ENCODE measurements around a stretch of chr4.

GRCh38 chr4:138954114-138954552 is 61.4 kb upstream of the NOCT start:
- RRBS: no CpG with 5 or more reads among the region's 2 CpGs

GRCh38 chr4:139047490-139048554 is 32.2 kb downstream of the NOCT start:
- RRBS: no CpG with 5 or more reads among the region's 9 CpGs

DNA sequence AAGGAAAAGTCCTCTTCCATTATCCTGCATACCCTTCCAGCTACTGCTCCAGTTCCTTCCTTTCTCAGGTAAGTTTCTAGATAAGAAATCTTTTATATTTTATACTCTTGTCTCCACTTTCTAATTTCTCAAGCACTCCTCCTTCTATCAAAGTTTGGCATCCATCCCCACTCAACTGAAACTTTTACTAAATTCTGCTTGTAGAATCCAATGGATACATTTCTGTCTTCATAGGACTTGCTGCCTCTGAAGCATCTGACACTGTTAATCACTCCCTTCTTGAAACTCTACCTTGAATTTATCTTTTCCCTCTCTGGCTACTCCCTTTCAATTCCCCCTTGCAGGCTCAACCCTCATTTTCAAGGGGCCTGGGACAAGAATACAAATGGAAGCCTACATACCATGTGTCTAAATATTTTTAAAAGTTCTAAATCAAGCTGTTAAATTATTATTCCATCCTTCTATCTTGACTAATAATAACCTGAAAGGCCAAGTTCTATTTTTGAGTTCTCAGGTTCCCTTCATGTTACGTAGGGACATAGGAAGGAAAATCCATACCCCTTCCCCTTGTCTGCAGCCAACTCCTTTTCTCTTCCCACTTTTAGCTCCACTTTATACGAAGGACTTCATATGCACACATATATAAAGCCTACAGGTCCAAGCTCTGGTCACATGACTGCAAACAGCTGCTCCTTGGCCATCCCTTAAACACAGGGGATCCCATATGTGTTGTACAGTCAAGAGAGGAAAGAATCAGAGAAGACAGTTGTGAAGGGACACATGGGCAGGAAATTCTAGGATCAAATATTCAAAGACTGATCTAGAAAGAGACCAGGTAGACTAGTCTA is 36.0 kb downstream of the ELF2 start:
- RRBS: no CpG with 5 or more reads among the region's 2 CpGs

DNA sequence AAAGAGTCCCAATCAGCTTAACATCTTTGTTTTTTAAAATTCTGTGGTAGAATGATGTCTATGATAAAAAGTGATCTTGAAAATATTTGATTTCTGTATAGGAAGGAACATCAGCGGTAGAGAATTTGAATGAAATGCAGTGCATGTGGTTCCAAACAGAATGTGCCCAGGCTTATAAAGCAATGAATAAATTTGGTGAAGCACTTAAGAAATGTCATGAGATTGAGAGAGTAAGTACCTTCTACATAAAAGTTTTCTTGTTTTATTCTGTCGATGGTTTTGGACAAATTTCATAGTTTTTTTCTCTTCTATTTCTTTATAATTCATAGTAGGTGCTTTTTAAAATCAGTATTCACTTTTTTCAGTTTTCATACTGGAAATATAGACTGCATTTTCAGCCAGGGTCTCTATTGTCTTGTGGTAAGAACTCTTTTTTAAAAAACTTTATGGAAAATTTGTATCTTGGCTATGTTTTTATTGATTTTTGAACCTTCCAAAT is 58.2 kb upstream of the NDUFC1 start:
- RRBS: no CpG with 5 or more reads among the region's 2 CpGs

- RRBS: no CpG with 5 or more reads among the region's 4 CpGs
These were observed 1.2 kb upstream of the RAB33B start for GRCh38 chr4:139452721-139453042.

GRCh38 chr4:139463537-139464222 is 9.8 kb downstream of the RAB33B start:
- RRBS: no CpG with 5 or more reads among the region's 6 CpGs

- RRBS: no CpG with 5 or more reads among the region's 5 CpGs
These were observed 37.1 kb upstream of the SETD7 start for GRCh38 chr4:139592938-139593725.

- RRBS: no CpG with 5 or more reads among the region's 9 CpGs
These were observed 80.8 kb downstream of the MGST2 start for GRCh38 chr4:139746367-139746917.

DNA sequence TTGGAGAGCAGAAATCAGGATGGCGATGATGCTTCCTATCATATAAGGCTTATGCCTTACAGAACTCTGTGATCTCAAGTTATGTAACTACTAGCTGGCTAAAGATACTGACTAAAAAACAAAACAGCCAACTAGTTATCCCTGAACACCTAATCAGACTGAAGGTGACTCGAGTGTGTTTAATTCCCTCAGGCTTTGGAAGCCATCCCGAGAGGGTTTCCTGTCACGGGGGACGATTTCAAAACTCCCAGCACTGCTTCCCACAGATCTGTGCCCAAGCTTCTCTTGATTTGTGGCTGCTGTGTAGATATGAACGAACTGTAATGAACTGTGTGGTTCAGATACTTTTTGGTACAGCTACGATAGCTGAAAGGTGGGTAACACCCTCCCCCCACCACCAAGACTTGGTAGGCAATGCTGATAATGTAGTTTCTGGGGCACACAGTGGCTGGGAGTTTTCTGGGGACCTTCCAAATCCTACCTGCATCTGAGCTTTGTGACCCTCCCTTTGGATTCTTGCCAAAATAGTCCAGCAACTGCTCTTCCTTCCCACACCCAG is 148.7 kb downstream of the MGST2 start:
- RRBS: no CpG with 5 or more reads among the region's 7 CpGs

DNA sequence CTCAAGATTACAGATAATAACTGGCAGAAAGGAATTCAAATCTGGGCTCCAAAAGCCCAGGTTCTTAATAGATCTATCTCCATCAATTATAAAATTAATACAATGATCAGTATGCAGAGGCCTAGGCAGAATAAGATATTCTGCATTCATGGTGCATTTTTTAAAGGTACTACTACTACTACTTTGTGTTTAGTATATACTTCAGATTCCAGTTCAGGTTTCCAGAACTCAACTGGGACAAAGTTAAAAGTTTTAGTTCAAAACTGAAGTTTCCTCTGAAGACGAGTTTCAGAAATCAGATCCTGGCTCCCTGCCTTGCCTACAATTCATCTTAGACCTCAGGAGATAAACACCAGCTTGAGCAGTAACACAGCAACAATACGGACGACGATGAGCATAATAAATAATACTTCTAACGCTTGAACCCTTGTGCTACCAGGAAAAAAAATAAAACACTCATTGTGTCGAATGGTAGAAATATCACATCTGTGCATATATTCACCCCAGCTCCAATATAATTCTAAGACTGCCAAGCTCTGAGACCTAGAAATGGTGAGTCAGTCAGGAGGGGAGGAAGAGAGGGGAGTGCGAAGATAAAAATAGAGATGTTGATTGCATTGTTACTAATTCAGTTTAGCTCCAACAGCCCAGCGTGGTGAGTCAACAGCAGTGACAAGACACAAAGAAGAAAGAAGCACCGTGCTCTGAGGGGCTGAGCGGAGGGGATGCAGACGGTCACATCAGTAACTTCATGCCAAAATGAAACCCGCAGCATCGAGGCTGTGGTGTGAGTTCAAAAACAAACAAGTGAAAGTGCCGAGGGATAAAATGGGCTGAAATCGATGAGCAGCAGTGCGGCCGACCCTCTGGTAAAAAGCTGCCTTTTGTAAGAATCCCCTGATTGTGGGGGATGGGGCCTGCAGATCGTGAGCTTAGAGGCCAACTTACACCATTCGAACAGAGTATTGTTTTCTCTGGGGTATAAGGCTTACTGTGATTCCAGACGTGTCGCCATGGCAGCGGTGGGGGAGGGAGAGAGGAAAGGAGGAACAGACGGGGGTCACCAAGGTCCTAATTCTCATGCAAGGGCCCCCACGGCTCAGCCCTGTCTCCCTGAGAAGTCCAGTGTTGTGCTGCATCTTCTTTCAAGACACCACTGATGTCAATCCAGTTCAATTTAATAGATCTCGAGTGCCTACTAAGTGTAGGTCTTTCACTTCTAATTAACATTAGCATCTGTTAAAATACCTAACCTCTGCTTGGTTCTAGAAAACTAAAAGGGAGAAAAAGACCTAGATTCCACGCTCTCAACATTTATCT is 150.3 kb downstream of the MGST2 start:
- RRBS: no CpG with 5 or more reads among the region's 26 CpGs

- RRBS: no CpG with 5 or more reads among the region's 3 CpGs
These were observed 183.6 kb downstream of the MGST2 start for GRCh38 chr4:139849202-139849617.

- RRBS: no CpG with 5 or more reads among the region's 8 CpGs
These were observed 193.0 kb downstream of the MGST2 start for GRCh38 chr4:139858460-139859255.

- RRBS: no CpG with 5 or more reads among the region's 9 CpGs
These were observed 223.7 kb downstream of the MGST2 start for GRCh38 chr4:139889114-139889862.

DNA sequence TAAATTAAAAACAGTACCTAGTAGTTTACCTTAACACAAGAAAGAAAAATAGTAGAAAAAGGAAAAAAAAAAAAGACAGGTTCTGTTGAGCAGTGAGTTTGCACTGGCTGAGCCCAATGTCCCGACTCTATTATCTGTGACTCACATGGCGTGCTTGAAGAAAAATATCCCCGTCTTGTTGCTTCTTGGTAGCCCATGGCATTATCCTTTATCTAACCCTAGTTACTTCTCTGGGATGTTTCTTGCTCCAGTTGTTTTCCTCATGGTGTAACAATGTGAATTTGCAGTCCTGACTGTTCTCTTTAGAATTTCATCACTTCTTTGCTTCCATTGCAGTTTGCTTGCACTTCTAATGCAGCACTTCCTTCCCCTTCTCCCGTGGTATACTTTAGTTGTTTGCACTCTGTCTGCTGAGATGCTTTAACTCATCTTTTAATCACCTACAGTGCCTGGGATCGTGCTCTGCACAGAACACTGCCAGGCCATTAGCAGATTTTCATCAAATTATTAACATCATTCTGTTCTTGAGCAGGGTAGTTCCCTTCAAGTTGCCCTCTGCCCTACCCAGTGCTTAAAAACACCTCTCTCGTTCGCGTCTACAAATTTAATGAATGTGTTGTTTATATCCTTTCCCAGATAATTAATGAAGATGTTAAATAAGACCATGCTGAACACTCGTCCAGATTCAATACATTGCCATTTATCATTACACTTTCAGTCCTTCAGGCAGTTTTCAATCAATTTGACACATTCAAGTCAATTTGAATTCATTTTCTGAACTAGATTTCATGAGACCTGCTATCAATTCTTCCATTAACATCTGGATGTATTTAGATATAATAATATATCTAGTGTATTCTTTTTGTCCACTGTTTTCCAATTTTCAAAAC is 126.7 kb downstream of the MAML3 start:
- RRBS: no CpG with 5 or more reads among the region's 9 CpGs

DNA sequence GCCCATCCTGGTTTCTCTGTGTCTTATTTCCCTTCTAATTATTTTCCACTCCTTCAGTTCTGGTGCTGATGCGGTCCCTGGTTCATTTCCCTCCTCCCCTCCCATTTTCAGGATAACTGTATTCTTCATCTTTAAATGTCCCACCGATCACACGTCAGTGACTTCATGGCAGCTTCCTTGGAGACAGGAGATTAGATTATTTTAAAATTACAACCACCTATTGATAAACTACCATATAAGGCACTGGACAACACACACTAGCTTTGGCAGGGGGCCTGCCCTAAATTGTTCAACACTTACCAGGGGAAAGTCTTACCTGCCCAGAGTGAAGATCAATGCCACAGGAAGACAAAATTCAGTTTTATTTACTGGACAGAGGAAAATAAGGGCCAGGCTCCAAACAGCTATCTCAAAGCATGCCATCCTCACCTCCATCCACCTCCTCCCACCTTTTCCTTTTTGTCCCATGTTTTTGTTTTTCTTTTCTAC is 123.9 kb downstream of the MAML3 start:
- RRBS: no CpG with 5 or more reads among the region's 3 CpGs

GRCh38 chr4:140048546-140048849 is 105.5 kb downstream of the MAML3 start:
- RRBS: no CpG with 5 or more reads among the region's 4 CpGs

DNA sequence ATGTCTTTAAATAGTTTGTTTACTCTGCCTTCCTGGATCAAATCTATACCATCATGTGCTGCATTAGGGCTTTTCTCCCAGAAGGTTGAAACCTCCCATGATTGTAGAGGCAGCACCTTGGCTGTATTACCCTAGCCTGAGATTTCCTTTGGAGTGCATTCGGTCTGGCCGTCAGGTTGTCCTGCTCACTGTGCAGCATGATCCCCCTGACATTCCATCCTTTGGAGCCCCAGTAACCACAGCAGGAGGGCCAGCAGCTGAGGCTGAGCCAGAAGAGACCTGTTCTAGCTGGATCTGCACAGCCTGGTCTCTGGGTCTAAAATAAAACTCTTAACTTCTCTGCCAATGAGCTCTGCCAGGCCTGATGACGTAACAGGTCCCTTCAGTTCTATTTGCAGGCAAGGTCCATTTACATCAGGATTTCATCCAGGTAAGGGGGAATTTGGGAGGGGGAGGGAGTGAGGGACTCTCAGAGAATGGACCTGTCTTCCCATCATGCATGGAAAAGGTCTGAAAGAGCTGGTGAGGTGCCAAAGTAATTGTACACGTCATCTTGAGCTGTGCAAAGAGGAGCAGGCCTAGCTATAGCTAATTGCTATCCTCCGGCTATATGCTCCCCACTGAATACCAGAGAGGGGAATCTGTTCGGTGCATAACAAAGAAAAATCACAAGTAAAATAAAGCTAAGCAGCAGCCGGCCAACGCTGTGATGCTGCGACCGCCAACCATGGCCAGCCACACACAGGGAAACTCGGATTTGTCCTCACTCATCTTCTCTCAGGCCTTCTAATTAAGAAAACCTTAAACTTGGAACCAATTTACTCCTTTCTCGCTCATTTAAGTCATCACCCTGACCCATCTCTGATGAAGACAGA is 60.0 kb downstream of the MAML3 start:
- RRBS: no CpG with 5 or more reads among the region's 12 CpGs

DNA sequence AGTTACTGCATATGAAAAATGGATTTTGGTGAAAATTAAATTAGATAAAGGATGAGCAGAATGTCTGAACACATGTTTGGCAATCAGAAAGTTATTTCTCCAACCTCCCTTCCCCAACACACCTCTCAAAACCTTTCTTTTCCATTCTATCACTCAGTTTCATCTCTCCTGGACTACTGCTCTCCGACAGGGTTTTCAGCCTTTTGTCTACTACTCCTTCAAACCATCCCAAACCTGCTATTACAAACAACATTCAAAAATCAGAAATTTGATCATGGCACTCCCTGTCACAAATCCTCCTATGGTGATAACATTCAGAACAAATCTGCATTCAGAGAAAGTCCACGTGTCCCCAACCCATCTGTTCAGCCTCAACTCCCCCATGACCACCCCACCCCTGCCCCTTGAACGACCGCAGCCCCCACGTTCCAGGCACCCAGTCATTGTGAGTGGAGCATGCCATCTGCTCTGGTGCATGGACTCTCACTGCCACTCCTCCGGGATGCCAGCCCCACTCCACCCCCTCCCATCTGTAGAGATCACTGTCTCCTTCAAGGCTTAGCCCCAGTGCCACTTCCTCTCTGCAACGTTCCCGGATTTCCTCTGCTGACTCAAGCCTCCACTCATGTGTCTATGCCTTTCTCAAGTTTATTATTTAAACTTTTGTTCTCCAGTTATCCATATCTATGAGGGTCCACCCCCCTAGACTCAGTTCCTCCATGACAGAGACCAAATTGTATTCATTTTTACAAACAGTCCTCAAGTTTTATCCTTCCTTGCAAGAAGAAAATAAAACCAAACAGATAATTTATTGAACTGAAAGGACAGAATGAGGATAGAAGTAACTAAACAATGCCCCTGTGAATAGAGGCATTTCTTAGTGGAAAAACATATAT is 54.1 kb downstream of the MAML3 start:
- RRBS: 46% methylated on average over 3 of the region's 8 CpGs

DNA sequence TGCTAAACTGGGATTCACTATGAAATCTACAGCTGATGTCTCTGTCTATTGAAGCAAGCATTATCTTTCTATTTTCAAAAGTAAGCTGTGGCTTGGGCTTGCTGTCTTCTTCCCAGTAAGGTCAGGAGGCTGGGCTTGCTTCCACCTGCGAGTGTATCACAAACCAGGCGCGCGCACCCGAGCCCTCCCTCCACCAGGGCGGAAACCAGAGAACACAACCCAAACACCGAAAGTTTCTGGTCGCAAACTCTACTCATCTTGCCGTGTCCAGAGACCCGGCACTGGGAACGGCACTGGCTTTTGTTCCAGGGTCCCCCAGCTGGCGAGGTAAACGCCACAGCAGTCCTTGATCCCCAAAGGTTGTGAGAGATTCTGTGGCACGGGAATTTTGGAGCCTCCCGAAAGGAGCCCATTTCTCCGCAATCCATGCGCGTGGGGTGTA is 3.8 kb downstream of the MAML3 start:
- RRBS: no CpG with 5 or more reads among the region's 18 CpGs

Data from zone of skin (tissue), 1 donor.